Temporal lobe (tissue), 2 donors: ENCODE measurements around the gene CHMP6.

DNA sequence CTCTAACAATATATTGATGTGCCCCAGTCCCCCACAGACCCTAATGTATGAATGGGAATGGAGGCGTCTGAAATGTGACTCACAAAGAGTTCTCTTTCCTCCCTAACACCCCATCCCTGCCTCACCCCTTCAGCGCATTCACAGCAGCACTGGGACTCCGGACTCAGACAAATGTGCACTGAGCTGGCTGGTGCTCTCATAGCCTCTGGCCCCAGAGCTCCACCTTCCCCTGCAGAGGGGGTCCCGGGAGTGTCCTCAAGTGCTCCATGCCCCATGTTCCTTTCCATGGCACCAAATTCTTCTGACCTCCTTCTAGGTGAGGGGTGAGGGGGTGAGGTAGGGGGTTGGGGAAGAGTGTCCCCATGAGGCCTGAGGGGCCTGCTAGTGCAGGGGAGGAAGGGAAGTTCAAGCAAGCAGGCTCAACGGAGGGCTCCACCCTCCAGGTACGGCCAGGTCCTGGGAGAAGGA is 20.6 kb downstream of the NPTX1 start:
- RAMPAGE, long total RNA: no peak

DNA sequence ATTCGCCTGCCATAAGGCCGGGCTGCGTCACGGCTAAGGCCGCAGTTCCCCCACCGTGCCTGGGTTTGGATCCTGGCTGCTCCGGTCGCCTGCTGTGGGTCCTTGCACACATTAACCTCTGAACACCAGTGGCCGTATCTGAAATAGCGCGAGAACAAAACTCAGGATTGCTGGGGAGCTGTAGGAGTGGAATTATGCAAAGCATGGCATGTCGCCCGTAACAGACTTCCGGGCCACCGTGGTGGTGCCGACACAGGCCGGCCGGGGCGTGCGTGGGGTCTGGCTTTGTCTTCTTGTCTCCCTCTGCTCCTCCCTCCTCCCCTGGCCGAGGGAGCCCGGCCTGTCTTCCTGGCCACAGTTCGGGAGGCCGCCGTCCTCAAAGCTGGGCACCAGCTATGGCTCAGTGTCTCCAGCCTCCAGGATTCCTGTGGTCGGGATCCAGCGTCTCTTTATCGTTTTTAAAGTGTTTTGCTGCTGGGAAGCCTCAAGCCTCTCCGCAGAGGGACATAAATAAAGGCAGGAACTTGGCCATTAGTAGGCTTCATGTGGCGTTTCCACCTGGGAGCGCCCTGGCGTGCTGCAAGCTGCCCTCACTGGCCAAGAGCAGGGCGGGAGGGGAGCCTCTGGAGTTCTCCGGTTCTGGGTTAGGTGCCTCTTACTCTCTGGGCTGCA is 21.9 kb upstream of the NPTX1 start:
- RAMPAGE, long total RNA: no peak

- RAMPAGE, long total RNA: no peak
Observed at GRCh38 chr17:80526341-80526802, 18.3 kb upstream of the RPTOR start.

- RAMPAGE, long total RNA: no peak
Observed at GRCh38 chr17:80586455-80587358, 42.1 kb downstream of the RPTOR start.

DNA sequence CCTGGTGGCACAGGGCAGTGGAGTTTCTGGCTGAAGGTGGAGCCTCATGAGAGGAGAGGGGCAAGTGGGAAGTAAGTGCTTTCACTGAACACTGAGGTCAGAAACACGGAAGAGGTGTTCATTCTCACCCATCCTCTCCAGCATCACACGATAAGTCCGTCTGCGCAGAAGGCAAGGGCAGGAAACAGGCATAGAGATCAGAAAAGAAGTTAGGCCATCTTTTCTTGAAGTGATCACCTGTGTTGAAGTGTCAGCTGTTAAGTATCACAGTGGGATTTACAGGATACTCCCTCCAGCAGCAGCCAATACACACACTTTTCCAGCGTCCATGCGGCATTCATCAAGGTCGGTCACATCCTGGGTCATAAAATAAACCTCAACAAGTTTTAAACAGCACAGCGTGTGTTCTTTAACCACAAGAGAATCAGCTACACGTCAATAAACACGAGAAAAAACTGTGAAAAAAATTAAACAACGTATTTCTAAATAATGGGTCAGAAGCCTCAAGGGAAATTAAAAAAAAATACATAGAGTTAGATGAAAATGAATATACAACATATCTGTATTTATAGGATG is 194.7 kb downstream of the RPTOR start:
- RAMPAGE, long total RNA: no peak

- RAMPAGE, long total RNA: no peak
Observed at GRCh38 chr17:80822862-80823530, 168.6 kb upstream of the CHMP6 start.

GRCh38 chr17:80836072-80836833 is 155.4 kb upstream of the CHMP6 start:
- RAMPAGE, long total RNA: no peak

DNA sequence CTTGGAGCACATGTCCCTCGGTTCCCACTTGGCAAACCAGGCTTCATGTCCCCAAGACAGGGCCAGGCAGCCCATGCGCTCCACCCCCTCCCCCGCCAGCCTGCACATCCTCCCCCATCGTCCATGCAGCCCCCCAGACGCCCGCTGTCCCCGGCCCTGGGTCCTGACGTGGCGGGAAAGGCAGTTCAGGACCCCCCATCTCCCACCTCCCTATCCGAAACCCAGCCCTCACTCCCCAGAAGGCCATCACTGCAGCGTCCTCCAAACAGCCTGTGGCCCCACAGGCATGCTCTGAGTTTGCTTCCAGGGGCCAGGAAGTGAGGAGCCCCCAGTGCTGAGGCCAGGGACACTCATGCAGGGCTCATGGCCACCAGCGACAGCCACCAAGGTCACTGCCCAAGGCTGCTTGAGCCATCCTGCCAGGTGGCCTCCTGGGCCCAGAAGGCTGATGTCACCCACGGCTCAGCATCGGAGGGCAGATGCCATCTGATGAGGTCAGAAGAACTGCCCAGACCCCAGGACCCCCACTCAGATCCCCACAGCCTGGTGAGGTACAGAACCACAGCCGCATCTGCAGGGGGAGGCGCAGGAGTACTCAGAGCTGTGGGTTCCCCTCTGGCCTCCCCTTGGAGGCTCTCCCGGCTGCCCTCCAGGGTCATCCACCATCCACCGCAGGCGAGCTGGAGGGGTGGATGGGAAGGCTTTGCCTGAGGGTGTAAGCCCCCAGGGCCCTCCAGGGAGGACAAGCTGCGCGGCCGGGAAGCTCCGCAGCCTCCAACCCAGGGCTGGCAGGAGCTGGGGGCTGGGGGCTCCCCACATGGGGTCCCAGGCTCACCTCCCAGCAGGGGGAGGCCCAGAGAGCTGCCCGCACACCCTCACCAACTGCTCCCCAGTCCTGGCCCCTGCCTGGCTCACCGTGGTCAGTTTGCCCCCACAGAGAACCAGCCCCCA is 20.2 kb upstream of the CHMP6 start:
- RAMPAGE, long total RNA: no peak

- RAMPAGE, long total RNA: no peak
Observed at GRCh38 chr17:80991550-80992691, at the start of gene CHMP6. TSS of gene CHMP6 (plus strand) at chr17:80991841.

DNA sequence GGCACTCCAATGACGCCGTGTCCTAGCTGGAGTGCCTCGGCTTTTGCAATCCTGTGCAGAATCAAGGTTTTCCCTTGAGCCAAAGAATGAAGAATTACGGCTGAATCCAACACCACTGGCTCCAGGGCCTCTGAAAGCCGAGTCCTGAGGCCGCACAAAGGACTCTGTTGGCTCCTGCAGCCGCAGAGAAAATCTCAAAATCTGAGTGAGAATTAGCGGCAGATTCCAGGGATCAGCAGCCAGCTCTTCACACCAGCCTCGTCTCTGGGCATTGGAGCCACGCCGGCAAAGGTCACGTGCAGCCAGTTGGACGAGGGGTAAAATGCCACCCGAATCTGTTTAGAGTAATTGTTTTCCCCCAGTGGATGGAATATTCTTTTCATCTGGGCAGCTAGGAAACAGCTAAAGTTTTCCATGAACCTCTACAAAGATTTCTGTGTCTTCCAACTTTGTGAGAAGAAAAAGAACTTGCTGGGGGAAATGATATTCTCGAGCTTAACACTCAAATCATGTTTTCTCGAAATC is 9.6 kb upstream of the BAIAP2 start:
- RAMPAGE, long total RNA: no peak

- RAMPAGE, long total RNA: no peak
Observed at GRCh38 chr17:81043544-81044496, 8.9 kb downstream of the BAIAP2 start.

DNA sequence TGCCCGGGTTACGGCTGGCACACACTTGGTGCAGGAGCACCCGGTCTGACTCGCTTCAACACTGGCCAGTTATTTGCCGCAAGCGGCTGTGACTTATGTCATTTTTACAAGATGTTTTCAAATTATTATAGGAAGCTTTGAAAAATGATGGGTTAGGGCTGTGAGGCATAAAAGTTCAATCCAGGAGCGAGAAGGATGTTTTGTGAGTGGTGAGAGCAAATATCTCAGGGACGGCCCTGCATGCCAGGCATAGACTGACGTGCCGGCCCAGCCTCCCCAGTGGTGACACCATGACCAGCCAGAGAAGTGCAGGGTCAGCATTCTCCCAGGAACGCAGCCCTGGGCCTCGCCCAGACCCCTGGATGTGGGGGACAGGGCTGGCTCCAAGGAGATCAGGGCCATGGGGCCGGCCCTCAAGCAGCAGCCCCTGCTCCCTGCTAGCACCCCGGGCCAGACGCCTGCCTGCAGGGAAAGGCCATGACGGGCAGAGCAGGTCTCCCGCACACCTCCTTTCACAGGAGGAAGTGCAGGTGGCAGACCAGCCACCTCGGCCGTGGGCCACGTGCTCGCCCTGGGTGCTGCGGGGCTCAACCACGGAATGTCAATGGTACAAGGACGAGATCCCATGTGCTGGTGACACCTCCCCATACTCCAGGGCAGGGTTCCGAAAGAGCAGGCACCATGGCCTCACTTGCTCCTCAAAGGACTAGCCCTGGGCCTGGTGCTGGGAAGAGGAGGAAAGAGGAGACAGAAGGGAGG is 9.5 kb downstream of the NDUFAF8 start:
- RAMPAGE, long total RNA: no peak

GRCh38 chr17:81277180-81277867 is 17.8 kb downstream of the SLC38A10 start:
- RAMPAGE, long total RNA: no peak

GRCh38 chr17:81372042-81372803 is 23.0 kb upstream of the BAHCC1 start:
- RAMPAGE, long total RNA: no peak

DNA sequence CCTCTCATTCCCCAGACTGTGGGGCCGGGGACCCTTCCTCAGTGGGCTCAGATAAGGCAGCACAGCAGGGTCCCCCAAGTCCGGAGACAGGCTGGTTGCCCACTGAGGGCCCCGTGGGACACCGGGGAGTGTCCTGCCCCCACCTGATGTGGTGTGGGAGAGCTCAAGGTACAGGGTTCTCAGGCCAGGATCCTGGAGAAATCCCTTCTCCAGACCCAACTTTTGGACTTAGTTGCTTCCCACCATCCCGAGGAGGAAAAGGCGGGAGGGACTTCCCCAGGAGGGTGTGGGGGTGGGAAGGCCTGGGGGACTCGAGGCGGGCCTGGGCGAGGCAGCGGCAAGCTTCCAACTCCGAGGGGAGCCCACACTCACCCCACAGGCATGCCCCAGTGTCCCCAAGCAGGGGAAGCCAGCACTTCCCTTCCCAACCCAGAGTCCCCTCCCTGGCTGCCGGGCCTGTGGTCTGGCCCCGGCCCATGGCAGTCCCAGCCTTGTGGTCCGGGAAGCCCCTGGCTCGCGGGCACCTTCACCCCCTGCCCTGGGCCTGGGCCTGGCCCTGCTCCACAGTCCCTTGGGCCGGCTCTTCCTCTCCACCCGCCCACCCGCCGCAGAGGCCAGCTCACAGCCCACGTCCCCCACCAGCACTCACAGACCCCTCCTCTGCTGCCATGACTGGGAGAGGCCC is 27.4 kb downstream of the BAHCC1 start:
- RAMPAGE, long total RNA: no peak

DNA sequence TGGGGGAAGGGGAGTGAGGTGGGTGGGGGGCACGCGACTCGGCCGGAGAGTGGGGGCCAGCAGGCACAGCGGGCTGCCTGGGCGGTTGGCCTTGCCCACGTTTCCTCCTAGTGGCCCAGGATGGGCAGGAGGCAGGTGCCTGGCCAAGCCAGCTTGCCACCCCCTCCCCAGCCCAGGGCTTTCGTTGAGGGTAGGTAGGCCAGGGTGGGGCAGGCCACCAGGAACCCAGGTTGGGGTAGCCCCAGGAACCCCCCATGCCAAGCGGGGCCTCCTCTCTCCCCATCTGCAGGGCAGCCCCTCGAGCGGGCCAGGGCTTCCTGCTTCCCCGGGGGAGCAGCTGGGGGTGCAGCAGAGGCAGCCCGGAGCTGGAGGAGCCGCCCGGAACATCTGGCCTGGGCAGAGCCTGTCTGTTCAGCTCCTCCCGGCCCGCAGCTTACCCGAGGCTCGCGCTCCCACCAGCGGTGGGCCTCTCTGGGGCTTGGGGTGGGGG is 34.4 kb downstream of the BAHCC1 start:
- RAMPAGE, long total RNA: no peak

DNA sequence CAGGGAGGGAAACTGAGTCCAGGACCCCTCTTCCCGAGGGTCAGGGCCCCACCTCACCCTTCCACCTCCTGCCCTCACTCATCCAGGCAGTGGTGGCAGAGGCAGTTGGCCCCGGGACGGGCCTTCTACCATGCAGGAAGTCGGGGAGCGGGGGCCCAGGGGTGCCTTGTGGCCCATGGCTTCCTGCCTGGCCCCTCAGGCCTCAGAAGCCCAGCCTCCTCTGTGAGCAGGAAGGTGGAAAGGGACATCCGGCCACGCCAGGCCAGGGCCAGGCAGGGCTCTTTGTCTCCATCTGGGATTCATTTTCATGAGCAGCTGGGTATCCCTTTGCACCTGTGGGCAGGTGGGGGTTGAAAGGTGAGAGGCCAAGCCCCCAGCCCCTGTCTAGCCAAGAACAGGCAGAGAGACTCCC is 58.5 kb downstream of the BAHCC1 start:
- RAMPAGE, long total RNA: no peak

GRCh38 chr17:81455955-81456725 is 56.5 kb downstream of the ACTG1 start:
- RAMPAGE, long total RNA: no peak

DNA sequence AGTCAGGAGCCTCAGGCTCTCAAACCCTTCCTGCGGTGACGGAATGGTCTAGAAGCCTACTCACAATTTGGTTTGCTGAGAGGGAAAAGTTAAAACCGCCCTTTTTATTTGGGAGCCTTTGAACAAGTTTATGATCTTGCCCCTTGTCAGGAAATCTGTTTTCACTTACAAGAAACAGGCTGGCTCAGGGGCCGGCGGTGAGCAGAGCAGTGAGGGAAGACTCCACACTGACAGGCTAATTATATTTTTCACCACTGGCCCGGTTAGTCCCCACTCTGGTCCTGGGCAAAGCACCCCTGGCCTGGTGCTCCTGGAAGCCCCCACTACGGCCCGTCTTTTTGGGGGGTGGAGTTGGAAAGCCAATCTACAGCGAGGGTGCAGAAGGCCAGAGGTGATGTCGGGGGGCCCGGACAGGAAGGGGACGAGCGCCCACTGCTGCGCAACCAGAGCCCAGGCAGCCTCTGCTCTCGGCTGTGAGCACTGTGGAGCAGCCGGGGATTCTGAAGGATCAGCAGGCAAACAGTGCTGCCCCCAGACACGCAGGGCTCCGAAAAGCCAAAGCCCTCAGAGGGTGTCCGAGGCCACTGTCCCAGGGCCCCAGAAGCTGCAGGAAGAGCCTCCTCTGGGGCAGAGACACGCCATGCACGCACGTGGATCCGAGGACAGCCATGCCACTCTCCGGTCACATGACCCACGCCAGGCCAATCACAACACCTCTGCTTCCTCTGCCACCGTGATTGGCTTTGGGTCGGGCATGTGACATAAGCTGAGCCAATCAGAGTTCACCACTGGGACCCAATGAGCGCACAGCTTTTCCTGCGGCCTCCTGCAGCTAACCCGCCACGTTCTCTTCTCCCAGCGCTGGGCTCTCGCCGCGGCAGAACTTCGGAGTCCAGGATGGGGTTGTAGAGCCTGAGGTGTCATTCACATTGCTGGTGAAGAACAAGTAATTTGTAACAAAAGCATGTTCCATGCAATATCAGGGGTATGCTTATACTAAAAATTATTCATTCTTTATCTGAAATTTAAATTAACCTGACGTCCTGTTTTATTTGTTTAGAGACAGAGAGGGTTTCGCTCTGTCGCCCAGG is 40.8 kb downstream of the ACTG1 start:
- RAMPAGE, long total RNA: no peak

DNA sequence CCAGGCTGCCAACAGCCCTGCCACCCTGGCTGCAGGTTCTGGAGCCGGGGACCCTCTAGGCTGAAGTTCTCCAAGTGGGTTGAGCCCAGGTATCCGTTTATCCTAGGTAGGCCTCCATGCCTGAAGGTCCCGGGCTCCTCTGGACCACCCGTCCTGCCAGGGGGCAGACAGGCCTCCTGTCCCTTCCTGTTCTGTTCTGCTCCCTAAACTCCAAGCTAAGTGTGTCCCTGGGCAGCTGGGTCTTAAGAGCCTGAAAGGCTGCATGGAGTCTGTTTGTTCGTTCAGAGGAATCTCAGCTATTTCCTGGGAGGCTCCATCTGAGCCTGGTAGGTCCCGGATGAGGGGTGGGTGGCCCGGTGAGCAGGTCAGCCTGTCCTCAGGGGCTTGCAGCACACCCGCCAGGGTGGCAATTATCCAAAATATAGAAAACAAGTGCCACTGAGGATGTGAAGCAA is 12.6 kb downstream of the ACTG1 start:
- RAMPAGE, long total RNA: no peak